Spinal cord (tissue), 3 donors: ENCODE measurements around a stretch of chr18.

DNA sequence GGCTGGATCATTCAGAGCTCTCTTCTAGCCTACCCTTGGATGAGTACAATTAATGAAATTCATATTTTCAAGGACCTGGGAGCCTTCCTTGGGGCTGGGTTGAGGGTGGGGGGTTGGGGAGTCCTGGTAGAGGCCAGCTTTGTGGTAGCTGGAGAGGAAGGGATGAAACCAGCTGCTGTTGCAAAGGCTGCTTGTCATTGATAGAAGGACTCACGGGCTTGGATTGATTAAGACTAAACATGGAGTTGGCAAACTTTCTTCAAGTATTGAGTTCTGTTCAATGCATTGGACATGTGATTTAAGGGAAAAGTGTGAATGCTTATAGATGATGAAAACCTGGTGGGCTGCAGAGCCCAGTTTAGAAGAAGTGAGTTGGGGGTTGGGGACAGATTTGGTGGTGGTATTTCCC is 54.4 kb downstream of the SMAD4 start:
- PRO-cap, result no peak
- RAMPAGE, long total RNA, result no peak

GRCh38 chr18:51194462-51195059 is 2.9 kb downstream of the MEX3C start:
- PRO-cap, result no peak
- RAMPAGE, long total RNA, result no peak

GRCh38 chr18:51569225-51569642 is 371.8 kb upstream of the MEX3C start:
- PRO-cap, result no peak
- RAMPAGE, long total RNA, result no peak

GRCh38 chr18:54236387-54236734 is 11.9 kb upstream of the MBD2 start:
- PRO-cap, result no peak
- RAMPAGE, long total RNA, result no peak

GRCh38 chr18:54674678-54675057 is 83.6 kb downstream of the DYNAP start:
- PRO-cap, result no peak
- RAMPAGE, long total RNA, result no peak

- PRO-cap, result no peak
- RAMPAGE, long total RNA, result no peak
Measured at GRCh38 chr18:55119331-55119798, 160.1 kb upstream of the CCDC68 start.

- PRO-cap, result no peak
- RAMPAGE, long total RNA, result no peak
Measured at GRCh38 chr18:55275316-55275934, 312.6 kb downstream of the TCF4 start.

GRCh38 chr18:55422115-55423222 is 165.5 kb downstream of the TCF4 start:
- PRO-cap, result no peak
- RAMPAGE, long total RNA, result no peak

- PRO-cap, result no peak
- RAMPAGE, long total RNA, result no peak
Measured at GRCh38 chr18:55501390-55501923, 86.5 kb downstream of the TCF4 start.

- PRO-cap, result no peak
- RAMPAGE, long total RNA, result no peak
Measured at GRCh38 chr18:55509692-55510372, 78.2 kb downstream of the TCF4 start.

DNA sequence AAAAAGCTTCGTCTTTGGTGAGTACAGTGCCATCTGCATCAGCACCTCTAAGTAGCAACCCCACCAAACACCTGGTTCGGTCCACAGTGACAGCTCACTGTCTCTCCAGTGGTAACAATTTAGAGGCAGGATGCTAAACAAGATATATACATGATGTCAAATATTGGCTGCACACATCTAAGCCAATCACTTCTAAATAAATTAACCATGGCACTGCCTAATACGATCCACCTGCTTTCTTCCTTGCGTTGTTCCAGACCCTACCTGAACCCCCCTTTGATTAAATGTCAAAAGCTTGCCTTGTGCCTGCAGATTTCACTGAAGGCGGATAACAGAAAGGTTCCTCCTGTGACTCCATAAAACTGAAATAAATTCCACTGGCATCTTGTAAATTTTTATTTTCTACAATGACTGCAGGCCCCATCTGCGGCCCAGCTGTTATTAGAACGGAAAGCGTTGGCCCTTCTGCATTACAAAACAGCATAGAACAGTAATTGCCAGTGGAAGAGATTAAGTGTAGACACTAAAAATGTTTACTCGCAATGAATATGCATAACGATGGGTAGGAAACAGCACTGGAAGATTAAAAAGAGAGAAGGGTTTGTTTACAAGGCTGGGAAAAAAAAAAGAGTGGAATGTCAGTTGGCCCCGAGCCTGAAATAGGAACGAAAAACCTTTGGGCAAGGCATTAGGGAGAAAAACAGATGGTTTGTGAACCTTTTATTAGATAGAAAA is 275.7 kb upstream of the TCF4 start:
- PRO-cap, result no peak
- RAMPAGE, long total RNA, result no peak

GRCh38 chr18:56068307-56068506 is 480.2 kb upstream of the TCF4 start:
- PRO-cap, result no peak
- RAMPAGE, long total RNA, result no peak

- PRO-cap, result no peak
- RAMPAGE, long total RNA, result no peak
Measured at GRCh38 chr18:56168109-56168721, 470.2 kb downstream of the TXNL1 start.

GRCh38 chr18:57258507-57258806 is 93.9 kb upstream of the ST8SIA3 start:
- PRO-cap, result no peak
- RAMPAGE, long total RNA, result no peak

DNA sequence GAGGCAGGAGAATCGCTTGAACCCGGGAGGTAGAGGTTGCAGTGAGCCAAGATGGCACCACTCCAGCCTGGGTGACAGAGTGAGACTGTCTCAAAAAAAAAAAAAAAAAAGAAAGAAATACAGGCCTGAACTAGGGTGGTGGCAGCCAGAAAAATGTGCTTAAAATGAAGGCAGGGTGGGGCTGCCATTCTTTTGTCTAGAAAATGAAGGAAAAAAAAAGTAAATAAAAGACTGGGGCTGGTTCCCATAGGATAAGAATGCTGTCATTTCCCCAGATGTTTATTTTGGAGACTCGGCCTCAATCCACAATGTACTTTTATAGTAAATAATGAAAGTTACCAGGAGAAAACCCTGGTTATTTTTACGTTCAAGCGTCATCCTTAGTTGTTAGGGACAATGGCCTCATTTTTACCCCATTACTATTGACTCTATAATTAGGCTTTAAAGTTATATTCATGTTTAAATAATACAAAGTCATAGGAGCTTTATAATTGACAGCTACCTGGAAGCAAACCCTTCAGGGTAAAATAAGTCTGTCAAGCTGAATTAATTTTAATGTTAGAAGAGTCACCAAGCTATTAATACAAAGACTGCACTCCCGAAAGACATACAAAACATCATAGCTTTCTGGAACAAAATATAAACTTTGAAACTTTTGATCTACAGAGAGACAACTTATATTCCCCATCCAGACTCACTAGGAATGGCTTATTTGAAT is 58.7 kb downstream of the ATP8B1 start:
- PRO-cap, result no peak
- RAMPAGE, long total RNA, result no peak

- PRO-cap, result no peak
- RAMPAGE, long total RNA, result no peak
Measured at GRCh38 chr18:57759635-57760213, 43.4 kb downstream of the ATP8B1 start.

DNA sequence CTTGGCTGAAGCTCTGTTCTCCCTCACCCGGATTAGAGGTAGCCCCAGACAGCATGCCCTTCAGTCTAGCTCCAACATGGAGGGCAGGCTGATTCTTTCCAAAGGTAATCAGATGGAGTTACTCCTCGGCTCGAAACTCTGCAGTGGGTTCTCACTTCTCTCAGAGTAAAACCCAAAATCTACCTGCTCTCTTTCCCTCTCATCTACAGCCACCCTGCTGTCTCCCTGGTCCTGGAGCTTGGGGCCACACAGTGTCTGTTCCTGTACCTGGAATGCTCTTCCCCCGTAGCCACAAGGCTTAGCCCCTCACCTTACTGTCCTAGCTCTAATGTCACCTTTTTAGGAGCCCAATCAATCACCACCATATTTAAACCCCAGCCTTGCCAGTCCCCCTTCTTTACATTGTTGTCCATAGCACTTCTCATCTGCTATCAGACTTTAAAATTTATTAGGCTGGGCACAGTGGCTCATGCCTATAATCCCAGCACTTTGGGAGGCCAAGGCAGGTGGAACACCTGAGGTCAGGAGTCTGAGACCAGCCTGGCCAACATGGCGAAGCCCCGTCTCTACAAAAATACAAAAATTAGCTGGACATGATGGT is 29.1 kb downstream of the ATP8B1 start:
- PRO-cap, result no peak
- RAMPAGE, long total RNA, result no peak

DNA sequence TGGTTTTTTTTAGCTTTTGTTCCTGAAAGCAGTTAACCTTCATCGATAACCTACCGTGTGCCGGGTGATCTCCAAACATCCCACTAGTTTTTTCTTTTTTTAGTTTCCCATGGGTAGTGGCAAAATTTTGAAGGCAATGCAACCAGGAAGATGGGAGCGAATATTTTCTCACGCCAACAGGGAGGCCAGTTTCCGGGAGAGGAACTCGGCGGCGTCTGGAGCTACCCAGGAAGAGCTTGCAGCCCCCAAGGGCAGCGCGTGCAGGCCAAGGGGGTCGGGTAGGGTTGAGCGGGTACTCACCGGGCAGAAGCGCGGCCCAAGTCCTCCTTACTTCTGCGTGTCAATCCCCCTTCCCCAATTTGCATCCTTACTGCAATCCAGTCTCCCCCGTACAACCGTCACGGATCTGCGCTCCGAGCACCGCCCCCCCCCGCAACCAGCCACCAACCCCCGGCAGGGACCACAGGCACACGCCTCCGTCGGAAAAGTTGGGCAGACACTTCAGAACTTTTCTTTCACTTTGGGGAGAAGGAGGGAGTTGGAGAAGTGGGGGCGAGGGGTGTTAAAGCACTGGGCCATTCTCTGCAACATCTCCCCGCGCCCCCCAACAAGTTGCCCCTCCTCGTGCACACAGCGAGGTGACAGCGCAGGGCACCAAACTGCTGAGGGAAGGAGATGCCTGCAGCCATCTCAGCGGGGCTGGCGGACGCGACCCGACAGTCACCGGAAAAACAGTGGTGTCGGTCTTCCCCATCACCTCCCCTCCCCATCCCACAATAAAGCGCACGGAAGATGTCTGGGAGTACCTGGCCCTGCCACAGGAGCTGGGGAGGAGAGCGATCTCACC is 1.3 kb downstream of the ATP8B1 start:
- PRO-cap, result no peak
- RAMPAGE, long total RNA, result no peak

- PRO-cap, result no peak
- RAMPAGE, long total RNA, result no peak
Measured at GRCh38 chr18:58044945-58045858, 1.2 kb downstream of the NEDD4L start.

DNA sequence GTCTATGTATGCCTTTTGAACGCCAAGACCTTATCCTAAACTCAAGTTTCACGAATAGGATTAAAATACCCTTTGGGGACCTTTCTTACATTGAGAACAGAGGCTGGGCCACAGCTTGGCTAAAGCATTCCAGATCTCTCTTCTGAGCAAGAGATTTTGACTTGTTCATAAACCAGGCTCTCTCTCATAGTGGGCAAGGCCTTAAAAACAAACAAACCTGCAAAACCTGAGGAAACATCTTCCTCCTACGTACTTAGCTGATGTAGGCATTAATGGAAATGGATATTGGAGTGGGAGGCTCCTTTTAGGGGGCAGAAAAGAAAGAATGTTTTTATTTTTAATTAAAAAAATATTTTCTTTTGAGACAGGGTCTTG is 56.4 kb downstream of the NEDD4L start:
- PRO-cap, result no peak
- RAMPAGE, long total RNA, result no peak